Skeletal muscle satellite cell (primary cell): ENCODE measurements around a stretch of chr11.

DNA sequence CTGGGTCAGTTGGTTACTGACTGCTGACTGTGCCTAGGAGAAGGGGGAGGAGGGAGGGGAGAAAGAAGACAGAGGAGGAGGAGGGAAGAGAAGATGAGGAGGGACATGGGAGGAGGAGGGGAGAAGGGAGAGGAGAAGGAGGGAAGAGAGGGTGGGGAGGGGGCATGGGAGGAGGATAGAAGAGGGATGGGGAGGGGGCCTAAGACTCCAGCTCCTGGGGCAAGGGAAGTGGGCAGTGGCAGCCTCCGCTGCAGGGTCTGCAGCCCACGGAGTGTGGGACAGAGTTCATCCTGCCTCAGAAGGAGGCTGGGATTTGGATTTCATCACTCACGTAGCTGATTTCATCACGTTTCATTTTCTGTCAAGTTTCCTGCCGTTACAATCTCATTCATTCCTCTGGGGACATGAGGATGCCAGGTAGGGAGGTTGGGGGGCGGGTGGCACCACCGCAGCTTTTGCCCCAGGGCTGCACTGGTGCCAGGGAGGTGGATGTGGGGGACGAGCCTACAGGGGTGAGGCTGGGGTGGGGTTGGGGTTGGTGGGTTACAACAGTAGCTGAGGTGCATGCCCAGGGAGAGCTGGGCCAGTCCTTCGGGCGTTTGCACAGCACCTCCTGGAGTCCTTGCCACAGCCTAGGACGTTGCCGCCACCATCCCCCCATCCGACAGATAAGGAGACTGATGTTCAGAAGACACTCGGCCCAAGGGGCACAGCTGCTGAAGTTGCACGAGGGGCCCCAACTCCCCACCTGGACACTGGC is 55.4 kb downstream of the FLRT1 start:
- CAGE, long polyA plus RNA, result no peak

DNA sequence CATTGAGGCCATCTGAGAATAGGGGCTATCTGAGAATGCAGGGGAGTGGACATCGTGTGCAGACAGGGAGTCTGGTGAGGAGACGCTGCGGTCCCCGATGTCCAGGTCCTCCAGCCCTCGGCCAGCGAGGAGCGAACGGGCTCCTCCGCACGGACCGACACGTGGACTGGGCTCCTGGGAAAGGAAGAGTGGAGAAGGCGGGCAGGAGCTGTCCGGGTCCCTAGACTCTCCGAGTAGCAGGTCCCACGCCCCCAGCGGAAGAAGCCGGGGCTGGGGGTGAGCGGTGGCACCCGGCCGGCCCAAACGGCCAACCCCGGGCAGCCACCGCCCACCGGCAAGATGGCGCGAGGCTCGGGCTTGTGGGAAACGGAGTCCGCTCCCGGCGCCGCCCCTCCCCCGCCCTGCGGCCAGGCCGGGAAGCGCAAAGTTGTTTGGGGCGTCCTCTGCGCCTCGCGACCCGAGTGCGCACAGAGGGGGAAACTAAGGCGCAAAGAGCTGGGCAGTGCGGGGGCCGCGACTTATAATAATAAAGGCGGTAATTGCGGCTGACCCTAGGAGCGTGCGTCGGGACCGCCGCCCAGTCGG is 535 bp upstream of the PPP1R14B start:
- CAGE, long polyA plus RNA, result no peak

GRCh38 chr11:64316409-64317373 is 668 bp downstream of the TRMT112 start:
- CAGE, long polyA plus RNA, result no peak

DNA sequence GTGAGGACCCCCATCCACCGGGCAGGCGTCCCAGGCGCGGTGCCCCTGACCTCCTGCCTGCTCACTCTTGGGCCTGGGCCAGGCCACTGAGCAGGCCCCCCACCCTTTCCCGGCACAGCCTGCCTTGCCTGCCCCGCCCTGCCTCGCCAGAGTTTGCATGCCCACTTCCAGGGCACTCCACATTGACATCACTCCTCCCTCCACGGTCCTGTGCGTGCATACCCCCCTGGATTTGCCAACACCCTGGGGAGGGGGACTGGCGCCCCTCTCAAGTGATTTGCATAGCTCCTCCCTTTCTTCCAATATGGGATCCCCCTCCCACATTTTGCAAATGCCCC is 457 bp downstream of the RPS6KA4 start:
- CAGE, long polyA plus RNA, result no peak

- CAGE, long polyA plus RNA, result no peak
Observed at GRCh38 chr11:64359788-64360208, 836 bp downstream of the RPS6KA4 start.

DNA sequence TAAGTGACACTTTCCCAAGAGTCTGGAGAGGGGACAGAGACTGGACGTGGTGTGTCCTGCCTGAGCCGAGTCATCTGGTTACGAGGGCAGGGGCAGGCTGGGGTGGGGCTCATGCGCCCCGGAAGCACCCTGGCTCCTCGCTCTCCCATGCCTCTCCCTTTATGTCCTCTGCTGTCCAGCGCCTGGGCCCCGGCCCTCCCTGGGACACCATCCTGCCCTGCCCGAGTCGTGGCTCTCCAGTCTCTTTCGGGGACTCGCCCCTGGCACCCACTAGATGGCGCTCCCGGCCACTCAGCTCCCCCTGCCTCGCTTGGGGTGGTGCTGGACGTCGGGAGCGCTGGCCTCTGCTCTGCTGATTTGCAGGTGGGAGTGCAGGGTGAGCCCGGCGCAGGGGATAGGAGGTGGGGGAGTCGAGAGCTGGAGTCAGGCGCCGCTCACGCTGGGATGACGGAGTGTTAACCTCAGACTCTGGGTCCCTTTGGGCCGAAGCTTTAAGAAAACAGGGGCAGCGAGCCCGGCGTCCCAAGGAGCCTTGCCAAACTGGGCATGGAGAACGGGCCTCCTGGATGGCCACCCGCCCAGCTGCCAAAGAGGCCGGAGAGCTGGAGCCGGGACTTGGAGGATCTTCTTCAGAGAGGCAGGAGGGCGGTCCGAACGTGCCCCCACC is 89.9 kb downstream of the RPS6KA4 start:
- CAGE, long polyA plus RNA, result no peak

DNA sequence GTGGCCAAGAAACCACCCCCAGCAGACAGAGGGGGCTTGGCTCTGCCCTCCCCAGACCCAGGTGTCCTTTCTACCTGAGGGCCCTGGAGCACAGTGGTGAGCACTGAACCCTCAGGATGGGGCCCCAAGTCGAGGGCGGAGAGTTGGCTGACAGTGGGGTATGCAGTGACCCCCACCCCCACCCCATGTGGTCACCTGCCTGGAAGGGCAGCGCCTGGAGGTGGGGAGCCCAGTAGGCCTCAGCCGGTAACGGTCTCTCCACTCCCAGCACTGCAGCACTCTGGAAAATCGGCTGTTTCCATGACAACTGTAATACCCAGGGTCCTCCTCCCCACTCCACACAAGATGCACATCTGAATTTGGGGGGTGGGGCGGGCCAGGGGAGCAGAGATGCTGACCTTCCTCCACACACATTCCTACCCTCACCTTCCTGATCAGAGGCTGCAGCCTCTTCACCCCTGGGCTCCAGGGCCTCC is 46.2 kb downstream of the SLC22A12 start:
- CAGE, long polyA plus RNA, result no peak

DNA sequence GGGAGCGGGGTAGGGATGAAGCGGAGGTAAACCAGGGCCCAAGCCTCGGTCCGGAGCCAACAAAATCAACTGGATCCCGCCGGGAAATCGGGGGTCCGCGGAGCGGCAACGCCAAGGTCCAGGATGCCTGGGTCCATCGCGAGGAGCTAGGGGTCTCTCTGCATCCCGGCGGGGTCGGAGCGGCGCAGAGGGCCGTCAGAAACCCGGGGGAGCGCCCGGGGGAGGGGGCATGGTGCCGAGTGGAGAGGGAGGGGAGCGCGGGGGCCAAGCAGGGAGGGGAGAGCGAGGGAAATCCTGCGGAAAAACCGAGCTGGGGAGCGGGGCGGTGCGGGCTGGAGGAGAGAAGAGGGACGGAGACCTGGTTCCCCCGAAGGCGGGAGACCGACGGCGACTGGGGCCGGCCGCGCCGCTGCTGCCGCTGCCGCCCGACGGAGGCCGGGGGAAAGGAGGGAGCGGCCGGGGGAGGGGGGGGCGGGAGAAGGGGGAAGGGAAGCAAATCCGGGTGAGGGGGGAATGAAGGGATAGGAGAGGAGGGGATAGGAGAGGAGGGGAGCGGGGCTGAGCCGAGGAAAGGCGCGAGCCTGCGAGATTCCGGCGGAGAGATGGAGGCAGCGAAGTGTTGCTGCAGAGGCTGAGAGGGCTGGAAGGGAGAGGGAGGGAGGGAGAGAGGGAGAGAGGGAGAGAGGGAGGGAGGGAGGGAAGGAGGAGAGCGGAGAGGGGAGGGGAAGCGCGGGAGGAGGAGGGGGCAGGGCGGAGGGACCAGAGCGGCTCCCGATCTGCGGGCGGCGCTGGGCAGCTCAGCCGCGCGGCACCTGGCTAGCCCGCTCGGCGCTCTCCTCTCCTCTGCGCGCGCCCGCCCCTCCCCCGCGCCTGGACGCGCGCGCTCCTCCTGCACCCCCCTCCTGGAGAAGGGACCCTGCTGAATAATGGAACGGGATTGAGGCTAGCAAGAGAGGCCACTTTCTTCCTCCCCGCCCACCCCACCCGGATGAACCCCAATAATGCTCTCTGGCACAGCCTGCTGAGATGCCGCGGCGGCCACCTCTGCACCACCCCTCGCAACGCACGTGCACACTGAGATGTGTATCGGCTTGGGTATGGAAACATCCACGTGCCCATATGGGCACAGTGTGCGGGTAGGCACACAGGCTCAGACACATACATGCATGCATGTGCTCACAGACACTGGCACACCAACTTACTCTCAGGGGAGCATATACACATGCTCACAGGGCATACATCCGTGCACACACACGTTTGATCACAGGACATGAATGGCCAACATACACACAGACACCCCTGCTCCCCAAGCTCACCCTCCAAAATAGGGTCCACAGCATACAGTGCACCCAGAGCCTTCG is 52.4 kb downstream of the SLC22A12 start:
- CAGE, long polyA plus RNA, result no peak

GRCh38 chr11:64655099-64655669 is 64.2 kb downstream of the SLC22A12 start:
- CAGE, long polyA plus RNA, result no peak

DNA sequence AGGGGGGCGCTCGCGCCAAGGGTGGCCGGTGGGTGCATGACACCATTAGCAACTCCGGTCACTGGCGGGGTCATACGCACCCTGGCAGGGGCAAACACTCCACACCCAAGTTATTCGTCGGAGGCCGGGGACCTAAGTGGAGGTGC is 332 bp downstream of the RASGRP2 start:
- CAGE, long polyA plus RNA, result no peak

GRCh38 chr11:64758936-64759646 is 683 bp downstream of the PYGM start:
- CAGE, long polyA plus RNA, result no peak

DNA sequence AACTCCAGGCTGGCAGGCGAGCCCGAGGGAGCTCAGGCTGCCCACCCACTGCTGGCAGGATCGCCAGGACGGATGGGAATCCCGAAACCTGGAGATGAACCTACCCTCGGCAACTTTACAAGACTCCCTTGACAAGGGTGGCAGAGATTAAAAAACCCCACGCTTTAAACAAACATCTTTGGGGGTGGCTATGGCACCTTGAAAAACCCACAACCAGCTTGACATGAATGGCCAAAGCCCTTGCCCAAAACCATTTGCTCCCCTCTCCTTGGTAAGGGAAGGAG is 5.1 kb upstream of the PYGM start:
- CAGE, long polyA plus RNA, result no peak

GRCh38 chr11:64765215-64766248 is 5.8 kb upstream of the PYGM start:
- CAGE, long polyA plus RNA, result no peak

- CAGE, long polyA plus RNA, result no peak
Observed at GRCh38 chr11:64777287-64778253, 772 bp downstream of the SF1 start.

DNA sequence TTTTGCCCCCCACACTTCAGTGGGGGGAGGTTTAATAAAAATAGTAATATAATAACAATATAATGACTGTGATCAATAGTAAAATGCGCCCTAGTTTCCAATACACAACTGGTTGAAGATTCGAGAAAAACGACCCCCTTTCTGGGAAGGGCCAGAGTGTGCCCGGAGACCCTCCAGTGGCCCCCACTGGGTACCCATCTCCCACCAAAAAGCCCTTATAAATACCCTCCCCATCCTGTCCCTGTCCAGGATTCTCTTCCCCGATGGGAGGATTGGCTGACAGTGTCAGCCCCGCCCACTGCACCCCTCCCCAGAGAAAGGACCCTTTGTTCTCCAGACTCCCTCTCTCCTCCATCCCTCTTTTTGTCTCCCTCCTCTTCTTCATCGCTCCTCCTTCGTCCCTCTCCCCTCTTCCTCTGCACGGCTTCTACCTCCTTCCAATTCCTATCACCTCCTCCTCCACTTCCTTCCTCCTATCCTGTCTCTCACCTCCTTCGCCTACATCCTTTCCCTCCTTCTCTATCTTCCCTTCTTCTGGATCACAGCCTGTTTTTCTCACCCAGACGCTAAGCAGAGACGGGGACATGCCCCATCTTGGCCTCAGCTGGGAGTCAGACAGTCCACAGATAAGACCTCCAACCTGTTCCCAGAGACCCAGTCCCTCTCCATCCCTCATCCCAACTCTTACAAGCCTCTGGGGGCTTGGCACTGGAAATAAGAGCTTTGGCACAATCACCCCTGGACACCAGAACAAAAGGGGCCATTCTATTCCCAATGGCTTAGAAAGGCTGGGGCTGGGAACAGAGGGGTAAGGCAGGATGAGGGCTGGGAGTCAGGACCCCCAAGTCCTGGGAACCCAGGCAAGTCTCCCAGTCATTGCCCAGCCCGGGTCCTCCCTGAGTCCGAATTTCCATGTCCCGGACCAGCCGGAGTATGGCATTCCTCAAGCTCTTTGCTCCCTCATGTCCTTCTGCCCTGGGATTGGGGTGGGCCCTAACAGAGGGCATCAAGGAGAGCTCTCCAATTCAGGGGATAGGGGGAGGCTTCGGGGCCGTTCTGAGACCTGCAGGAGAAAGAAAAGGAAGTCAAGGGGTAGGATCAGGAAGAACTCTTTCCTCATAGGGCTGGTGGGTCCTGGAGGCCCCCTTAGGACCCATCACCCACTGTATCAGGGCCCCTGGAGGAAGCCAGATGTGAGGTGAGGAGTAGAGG is 13.5 kb upstream of the MEN1 start:
- CAGE, long polyA plus RNA, result no peak

GRCh38 chr11:64850571-64851513 is 6.4 kb upstream of the CDC42BPG start:
- CAGE, long polyA plus RNA, result no peak

- CAGE, long polyA plus RNA, result no peak
Observed at GRCh38 chr11:64863656-64864209, 14.7 kb downstream of the EHD1 start.

DNA sequence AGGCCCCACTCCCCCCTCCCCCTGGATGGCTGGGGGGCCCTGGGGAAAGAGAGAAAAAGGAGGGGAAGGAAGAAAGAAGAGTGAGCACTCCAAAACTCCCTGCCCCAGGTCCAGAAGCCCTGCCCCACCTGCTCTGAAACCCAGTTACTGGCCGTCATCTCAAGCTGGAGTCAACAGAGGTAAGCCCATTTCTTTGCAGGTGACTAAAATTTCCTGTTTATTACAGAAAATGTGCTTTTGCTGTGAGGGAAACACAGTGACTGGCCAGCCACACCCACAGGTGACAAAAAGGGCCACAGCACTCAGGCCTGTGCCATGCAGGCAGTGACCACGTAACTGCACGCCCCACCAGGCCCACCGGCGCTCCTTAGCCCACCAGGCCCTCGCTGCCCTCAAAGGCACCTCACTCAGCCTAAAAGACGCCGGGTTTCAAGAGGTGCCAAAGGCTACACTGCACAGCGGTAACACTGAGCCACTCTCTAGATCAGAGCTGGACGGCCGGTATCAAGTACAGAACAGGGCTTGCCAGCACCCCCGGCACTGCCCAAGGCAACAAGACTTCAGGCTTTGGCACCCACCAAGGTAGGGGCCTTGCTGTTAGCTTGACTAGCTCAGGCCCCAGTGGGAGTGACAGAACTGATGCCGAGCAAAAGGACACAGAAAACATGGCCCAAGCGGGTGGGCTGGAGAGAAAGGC is 13.4 kb downstream of the EHD1 start:
- CAGE, long polyA plus RNA, result no peak

DNA sequence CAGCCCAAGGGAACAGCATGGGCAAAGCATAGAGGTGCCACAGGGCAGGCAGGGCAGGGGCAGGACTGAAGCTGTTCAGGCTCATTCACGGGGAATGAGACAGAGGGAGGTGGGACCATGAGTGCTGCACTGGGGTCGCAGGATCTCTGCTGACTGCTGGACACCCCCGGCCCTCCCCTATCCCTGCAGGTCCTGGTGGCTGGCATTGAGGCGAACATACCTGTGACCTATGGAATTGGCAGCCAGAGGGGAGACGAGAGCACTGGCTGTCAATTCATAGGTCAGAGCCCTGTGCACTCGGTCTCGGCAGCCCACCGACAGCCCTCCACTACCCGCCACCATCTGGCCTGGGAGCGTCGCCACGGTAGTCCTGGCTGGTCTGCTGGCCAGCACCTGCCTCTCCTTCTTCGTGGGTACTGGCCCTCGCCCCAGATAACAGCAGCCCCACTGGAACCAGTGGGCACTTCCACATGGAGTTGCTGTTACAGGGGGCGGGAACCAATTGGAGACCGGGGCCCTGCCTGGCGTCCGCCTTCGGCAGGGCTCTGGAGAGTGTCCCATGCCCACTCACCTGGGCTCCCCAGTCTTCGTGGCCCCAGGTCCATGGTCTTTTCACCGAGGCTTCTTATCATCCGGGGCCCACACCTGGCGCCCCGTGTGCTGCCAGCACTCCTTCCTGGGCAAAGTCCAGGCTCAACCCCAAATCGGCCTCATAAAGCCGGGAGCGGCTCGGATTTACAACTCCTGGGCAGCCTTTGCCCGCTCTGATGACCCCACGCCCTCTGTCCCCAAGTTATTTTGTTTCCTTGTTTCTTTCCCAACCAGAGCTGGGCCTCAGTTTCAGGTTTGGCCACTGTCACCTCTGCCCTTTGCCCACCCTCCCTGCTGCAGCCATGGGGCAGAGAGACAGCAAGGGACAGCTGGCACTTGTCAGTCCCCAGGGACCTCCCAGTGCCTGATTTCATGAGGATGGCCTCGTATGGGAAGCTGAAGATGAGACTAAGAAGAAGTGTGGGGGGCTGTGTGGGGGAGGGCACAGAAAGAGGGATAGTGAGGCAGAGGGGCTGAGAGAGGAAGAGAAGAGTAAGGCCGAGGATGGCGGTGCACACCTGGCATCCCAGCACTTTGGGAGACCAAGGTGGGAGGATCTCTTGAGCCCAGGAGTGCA is 12.9 kb upstream of the EHD1 start:
- CAGE, long polyA plus RNA, result no peak

GRCh38 chr11:64900670-64901366 is 16.2 kb downstream of the ATG2A start:
- CAGE, long polyA plus RNA, result no peak